HL-60 (cell line): Measurements from ENCODE around the genes H2AC7 and H4C6.

GRCh38 chr6:24776569-24776999 lies 1.8 kb downstream of the GMNN start:
- RRBS = no CpG with 5 or more reads among the region's 3 CpGs

- RRBS = no CpG with 5 or more reads among the region's 6 CpGs
Observed at GRCh38 chr6:24781336-24782446, 7.0 kb downstream of the GMNN start.

GRCh38 chr6:25035889-25036620 lies 100.3 kb upstream of the RIPOR2 start:
- RRBS = no CpG with 5 or more reads among the region's 8 CpGs

GRCh38 chr6:25085701-25086230 lies 150.0 kb upstream of the RIPOR2 start:
- RRBS = no CpG with 5 or more reads among the region's 1 CpG

GRCh38 chr6:25178341-25178944 lies 100.7 kb upstream of the CARMIL1 start:
- RRBS = no CpG with 5 or more reads among the region's 7 CpGs

DNA sequence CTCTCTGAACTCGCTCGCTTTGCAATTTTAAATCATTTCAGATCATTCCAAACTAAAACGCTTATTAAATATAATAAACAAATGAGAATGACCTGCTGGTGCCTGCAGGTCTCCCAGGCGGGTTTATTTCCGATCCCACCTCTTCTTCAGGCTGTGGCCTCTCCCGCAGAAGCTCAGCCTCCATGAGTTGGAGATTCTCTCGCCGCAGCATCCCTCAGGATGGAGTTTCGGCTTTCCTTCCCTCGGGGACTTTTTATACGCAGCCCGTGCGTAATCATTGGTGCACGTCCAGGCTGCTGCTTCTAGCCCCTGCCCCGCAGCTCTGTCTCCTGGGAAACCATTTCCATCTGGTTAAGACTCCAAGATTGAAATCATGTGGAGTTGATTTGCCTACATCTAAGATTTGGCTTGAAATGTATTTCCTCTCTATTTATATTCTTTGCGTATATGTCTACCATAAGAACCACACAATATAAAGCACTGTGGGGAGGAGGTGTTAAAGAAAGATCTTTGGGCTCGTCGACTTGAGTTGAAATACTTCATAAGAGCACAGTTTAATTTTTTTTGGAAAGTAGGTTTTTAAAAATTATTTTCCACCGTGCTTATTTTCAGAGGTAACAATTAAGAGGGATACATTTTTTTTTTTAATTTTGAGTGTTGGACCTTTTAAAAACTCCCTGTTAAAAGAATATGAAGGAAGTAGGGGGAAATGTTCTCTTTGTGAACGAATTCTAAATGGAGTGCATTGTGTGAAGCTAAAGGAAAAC lies 46.6 kb upstream of the CARMIL1 start:
- RRBS = no CpG with 5 or more reads among the region's 20 CpGs

DNA sequence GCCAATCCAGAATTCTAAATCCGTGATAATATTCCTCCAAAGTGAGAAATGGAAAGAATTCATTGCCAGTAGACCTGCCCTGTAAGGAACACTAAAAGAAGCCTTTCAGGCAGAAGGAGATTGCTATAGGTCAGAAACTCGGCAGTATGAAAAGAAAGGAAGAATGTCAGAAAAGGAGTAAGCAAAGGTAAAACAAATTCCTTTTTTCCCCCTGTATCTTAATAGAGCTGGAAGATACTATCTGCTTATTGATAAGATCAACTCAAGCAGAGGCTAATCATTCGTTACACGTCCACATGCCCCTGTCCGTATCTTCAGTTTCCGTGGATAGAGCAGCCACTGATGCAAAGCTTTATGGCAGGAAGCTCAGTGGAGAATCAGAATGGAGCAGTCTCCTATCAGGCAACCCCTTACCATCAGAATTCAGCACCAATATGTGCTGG lies 987 bp downstream of the SLC17A1 start:
- RRBS = no CpG with 5 or more reads among the region's 6 CpGs

- RRBS = no CpG with 5 or more reads among the region's 1 CpG
Observed at GRCh38 chr6:25835404-25835970, 3.6 kb upstream of the SLC17A1 start.

DNA sequence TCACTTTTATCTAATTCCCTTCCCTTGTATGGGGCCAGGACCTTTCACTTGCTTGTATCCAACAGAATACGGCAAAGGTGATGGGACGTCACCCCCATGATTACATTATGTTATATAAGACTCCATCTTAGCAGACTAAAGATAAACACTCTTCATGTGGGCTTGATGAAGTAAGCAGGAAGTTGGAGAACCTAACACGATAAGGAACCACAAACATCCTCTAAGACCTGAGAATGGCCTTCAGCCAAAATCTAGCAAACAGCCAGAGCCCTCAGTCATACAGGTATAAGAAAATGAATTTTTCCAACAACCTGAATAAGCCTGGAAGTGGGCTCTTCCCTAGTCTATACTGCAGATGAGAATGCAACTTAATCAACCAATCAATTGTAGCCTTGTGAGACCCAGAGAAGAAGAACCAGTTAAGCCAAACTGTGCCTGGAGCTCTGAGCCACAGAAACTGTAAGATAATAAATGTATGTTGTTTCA lies 7.9 kb downstream of the SLC17A3 start:
- RRBS = no CpG with 5 or more reads among the region's 3 CpGs

- RRBS = no CpG with 5 or more reads among the region's 5 CpGs
Observed at GRCh38 chr6:25928536-25929489, 1.7 kb downstream of the SLC17A2 start.

GRCh38 chr6:25931070-25931681 lies 685 bp upstream of the SLC17A2 start:
- RRBS = no CpG with 5 or more reads among the region's 4 CpGs

DNA sequence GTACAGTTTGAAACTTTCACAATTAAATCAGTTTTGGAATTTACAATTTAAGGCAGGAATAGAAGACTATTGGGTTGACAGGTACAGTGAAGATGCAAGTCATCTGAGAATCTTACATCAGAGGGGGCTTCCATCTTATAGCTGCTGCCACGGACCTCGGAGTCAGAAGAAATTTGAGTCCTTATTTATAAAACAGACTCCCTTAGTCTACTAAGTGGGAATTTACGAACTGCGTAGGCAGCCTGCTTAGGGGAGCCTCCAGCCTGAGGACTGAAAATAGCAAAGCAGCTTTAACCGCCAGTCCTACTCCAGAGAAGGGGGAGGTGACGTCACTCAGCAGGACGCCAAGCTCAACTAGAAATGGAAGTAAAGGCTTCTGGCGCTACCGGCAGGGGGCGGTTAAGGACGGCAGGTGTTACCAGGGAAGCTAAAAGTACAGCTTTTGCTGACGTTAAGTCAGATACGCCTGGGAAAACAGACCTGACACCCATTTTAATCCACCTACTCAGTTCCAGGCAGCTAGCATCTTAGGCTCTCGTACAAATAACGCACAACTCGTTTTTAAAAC lies 939 bp downstream of the H4C2 start:
- RRBS = no CpG with 5 or more reads among the region's 16 CpGs

DNA sequence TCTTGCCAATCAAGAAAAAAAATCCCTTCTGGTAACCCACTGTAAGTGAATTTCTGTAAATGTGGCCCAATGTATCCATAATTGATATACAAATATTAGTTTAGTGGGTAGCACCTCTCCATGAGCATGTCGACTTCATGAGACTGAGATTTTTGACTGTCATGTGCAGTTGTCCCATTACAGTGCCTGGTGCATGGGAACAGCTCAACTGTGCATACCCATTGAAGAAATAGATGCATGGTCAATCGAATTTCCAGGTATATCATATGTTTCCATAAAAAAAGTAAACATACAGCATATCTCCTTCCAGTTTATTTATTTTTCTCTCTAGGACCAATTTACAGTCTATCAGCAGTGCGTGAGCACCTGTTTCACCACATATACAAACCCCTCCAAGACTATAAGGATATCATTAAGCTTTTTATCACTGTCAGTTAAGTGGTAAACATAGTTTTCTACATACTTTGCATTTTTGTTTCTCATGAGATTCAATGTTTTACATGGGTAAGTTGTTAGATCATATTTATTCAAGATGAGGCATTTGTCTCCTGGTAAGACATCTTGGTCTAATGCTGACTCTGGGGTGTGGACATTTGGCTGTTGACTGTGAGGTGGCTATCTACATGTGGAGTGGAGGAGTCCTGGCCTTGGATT lies 5.1 kb upstream of the H1-6 start:
- RRBS = no CpG with 5 or more reads among the region's 3 CpGs

GRCh38 chr6:26118991-26119480 lies 4.7 kb downstream of the H2BC4 start:
- RRBS = no CpG with 5 or more reads among the region's 7 CpGs

DNA sequence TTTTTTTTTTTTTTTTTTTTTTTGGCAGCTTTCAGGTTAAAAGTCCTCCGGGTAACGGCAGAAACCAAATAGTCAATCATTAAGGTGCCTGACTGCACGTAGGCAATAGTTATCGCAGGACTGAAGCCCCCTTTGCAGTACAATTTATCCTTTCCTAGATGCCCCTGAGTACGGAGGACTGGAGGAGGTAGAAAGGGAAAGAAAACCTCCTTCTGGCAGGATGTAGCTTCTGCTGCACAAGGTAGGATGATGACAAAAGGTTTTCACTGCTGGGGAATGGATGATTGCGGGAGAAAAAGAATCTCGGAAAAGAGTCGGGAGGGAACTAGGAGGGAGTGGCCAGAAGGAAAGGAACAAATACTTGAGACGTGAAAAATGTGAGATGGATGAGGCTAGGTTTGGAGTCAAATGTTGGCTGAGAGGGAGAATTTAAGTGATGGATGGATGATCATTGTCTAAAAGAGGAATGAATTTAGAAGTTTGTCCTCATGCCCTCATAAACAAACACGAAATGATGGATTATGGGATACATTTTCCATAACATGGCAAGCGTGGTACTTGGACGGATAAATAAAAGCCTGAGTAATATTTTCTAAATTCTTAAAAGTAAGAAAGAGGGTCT lies 1.4 kb downstream of the H2BC5 start:
- RRBS = no CpG with 5 or more reads among the region's 12 CpGs

DNA sequence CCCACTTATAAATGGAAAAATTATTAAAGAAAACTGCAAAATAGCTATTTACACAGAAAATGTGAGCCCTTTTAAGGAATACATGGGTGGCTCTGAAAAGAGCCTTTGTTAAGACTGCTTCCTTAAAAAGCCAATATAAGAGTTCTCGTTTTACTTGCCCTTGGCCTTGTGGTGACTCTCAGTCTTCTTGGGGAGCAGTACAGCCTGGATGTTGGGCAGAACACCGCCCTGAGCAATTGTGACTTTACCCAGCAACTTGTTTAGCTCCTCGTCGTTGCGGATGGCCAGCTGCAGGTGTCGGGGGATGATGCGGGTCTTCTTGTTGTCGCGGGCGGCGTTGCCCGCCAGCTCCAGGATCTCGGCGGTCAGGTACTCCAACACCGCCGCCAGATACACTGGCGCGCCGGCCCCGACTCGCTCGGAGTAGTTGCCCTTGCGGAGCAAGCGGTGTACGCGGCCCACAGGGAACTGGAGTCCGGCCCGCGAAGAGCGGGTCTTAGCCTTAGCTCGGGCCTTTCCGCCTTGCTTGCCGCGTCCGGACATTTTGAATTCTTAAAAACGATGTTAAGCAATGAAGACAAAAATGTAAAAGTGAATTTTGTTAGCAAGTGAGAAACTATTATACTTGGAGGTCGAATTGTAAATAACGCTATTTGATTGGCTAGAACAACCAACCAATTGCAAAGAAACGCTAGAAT lies at the start of gene H2AC7:
Gene H2AC7, minus strand, starts transcription at position 593 of the 698 bp plus-strand sequence.
- RRBS = 2% methylated on average over 12 of the region's 39 CpGs

DNA sequence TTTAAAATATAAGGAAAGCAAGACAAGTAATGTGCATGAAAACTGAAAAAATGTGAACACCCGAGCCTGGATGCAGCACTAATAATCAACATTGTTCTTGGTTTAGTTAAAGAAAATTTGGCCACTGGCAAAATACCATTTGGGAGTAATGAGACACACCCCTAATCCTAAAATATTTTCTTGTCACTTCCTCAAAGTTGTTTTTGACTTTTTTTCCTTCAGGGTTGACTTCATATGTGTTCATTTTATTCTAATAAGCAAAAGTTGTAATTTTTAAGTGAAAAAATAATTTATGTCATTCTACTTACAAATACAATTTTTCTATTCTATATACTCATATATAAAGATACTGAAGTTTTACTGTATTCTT lies 1.0 kb downstream of the H2BC7 start:
- RRBS = no CpG with 5 or more reads among the region's 1 CpG

GRCh38 chr6:26232969-26233592 lies 1.7 kb downstream of the H1-3 start:
- RRBS = no CpG with 5 or more reads among the region's 28 CpGs

DNA sequence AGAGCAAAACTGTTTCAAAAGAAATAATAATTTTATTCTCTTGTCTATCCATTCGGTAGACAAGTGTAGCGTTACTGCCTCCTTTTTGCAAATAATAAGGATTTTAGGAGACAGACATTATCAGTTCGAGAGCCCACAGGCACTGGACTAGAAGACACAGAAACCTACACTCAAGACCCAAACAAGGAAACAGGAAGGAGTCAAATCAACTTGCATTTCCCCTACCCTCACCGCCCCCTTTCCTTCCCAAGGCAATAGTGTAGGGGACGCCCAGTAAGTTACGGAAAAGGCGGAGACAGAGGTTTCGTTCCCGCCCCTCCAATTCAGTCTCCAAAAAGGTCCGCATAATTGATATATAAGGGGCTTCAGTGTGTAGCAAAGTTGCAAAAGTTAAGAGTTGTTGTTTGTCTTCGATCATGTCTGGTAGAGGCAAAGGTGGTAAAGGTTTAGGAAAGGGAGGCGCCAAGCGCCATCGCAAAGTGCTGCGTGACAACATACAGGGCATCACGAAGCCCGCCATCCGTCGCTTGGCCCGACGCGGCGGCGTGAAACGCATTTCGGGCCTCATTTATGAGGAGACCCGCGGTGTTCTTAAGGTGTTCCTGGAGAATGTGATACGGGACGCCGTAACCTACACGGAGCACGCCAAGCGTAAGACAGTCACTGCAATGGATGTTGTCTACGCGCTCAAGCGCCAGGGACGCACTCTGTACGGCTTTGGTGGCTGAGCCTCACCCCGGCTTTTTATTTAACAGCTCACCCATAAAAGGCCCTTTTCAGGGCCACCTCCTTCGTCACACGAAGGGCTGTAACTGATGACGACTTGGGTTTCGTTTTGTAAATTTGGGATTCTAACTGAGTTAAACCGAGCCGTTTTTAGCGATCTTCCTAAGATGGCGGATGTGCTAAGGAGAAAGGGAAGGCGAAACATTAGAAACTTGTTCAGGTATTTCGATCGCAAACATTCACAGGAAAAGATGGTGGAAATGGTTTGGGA lies at the start of gene H4C6:
Gene H4C6, plus strand, starts transcription at position 384 of the 997 bp plus-strand sequence.
- RRBS = no CpG with 5 or more reads among the region's 51 CpGs

GRCh38 chr6:26242966-26243727 lies 3.0 kb downstream of the H4C6 start:
- RRBS = no CpG with 5 or more reads among the region's 6 CpGs